AG04450 (cell line): ENCODE measurements around a stretch of chr6.

DNA sequence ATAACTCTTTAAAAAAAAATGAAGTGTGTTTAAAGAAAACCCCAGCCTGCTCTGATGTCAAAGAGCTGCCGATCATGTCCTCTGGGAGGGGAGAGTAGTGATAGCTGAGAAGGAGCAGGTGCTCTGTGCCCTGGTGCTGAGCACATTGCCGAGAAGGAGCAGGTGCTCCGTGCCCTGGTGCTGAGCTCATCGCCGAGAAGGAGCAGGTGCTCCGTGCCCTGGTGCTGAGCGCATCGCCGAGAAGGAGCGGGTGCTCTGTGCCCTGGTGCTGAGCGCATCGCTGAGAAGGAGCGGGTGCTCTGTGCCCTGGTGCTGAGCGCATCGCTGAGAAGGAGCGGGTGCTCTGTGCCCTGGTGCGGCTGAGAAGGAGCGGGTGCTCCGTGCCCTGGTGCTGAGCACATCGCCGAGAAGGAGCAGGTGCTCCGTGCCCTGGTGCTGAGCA, 30.9 kb upstream of the SLC22A1 start:
- CAGE, long polyA plus RNA = no peak
- RRBS = no CpG with 5 or more reads among the region's 22 CpGs

DNA sequence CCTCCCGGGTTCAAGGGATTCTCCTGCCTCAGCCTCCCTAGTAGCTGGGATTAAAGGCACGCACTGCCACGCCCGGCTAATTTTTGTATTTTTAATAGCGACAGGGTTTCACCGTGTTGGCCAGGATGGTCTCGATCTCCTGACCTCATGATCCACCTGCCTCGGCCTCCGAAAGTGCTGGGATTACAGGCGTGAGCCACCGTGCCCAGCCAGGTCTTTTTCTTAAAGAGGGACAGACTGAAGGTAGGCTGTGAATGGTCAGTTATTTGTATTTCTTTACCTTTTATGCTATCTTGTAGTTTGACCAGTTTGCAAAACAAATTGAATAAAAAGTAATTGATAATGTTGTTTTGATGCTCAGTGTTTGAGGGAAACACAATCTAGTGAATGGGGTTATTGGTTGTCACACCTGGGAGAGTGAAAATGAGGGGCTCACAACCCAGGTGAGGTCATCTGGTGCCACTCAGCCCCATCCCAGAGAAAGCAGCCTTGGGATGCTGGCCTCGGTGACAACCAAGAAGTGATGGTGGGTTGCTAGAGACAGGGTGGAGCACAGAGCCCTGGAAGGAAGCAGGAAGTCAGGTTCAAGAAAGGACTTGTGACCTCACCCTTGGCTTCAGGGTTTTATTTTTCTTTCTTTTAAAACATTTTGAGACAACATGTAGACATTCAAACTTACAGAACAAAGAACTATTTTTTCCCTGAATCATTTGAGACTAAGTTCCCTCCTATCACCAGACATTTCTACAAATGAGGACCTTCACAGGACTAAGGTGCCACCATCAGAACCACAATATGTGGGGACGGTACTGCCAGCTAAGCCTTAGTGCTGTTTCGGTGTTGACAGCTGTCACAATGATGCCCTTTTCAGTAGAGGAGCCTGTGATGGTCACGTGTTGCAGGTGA, 12.6 kb upstream of the SLC22A1 start:
- CAGE, long polyA plus RNA = no peak
- RRBS = no CpG with 5 or more reads among the region's 15 CpGs

GRCh38 chr6:160147039-160147716, 25.6 kb downstream of the SLC22A1 start:
- CAGE, long polyA plus RNA = no peak
- RRBS = no CpG with 5 or more reads among the region's 5 CpGs

- CAGE, long polyA plus RNA = no peak
- RRBS = no CpG with 5 or more reads among the region's 6 CpGs
These were observed 39.3 kb downstream of the SLC22A1 start for GRCh38 chr6:160160888-160161327.

DNA sequence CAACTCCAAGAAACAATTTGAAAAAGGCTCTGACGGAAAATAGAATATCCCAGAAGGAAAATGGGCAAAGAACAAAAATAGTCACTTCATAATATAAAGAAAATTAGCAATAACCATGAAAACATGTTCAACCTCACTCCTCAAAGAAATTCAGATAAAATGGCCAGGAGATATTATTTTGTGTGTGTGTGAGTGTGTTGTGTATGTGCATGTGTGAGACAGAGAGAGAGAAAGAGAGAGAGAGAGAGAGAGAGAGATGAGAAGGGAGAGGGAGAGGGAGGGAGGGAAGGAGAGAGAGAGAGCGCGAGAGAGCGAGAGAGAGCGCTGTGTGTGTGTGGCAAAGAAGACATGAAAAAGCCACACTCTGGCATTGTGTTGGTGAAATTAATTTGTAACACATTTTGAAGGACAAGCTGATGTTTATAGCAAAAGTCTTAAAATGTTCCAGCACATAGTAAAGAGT, 56.5 kb downstream of the SLC22A1 start:
- CAGE, long polyA plus RNA = no peak
- RRBS = no CpG with 5 or more reads among the region's 5 CpGs

DNA sequence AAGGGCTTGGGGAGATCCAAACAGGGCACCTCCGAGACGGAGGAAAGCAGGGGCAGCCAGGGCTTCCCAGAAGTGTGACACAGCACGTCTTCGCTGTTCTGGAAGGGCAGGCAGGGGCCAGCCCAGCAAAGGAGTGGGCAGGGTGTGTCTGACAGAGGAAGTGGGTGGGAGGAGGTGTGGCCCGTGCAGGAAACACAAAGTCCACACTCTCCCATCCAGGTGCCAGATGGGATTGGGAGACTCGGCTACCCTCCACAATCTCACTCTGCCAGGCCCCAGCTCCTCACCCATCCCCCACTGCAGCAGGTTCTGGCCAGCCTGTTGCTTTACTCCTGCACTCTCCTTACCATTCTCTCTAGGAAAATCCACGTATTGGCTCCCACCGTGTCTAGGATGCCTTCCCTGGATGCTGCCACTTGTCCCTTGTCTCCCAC, 41.8 kb upstream of the SLC22A2 start:
- CAGE, long polyA plus RNA = no peak
- RRBS = no CpG with 5 or more reads among the region's 8 CpGs

DNA sequence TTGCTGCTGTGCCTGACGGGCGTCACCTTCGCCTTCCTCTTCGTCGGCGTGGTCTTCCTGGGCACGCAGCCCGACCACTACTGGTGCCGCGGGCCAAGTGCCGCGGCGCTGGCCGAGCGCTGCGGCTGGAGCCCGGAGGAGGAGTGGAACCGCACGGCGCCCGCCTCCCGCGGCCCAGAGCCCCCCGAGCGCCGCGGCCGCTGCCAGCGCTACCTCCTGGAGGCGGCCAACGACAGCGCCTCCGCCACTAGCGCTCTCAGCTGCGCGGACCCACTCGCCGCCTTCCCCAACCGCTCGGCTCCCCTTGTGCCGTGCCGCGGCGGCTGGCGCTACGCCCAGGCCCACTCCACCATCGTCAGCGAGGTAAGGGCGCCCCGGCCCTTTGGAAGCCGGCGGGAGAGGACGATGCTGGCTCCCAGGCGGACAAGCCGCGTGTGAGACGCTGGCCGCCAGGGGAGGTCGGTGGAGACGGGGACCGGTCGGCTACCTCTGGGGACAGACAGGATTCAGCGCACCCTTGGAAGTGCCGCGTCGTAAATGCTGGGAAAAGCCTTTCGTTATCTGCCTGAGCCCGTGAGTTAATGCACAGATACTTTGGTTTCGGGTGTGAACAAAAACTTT, 418 bp downstream of the SLC22A3 start:
- CAGE, long polyA plus RNA = no peak
- RRBS = 3% methylated on average over 8 of the region's 69 CpGs

- CAGE, long polyA plus RNA = no peak
- RRBS = no CpG with 5 or more reads among the region's 4 CpGs
These were observed 97.5 kb downstream of the SLC22A3 start for GRCh38 chr6:160445617-160446206.

DNA sequence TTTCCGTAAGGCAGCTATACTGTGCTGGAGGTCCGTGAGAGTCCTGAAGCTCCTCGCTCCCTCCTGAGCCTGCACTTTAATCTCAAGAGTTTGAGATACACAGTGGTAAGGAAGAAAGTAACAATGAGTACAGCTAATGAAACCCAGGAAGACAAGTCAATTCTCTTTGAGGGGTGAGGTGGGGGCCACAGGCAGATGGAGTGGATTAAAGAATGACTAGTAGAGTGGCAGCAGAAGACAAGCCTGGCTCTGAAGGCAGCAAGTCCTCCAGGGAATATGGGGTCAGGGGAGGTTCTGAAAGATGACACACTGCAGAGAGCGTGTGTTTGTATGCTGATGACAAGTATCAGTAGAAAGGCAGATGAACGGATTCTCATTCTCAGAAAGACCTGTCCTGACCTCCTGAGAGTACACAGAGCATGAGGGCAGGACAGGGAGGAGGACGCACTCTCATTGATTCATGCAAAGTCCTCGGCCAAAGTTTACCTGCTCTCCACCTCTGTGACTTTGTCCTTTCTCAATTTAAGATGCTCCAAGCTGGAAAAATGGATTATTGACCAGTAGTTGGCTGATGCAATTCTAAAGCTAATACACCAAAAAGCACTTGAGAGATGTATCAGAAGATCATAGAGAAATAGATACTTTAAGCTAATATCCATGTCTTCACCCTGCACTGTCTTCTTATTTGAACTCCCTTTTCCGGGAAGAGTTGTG, 156.7 kb downstream of the LPA start:
- CAGE, long polyA plus RNA = no peak
- RRBS = no CpG with 5 or more reads among the region's 8 CpGs

DNA sequence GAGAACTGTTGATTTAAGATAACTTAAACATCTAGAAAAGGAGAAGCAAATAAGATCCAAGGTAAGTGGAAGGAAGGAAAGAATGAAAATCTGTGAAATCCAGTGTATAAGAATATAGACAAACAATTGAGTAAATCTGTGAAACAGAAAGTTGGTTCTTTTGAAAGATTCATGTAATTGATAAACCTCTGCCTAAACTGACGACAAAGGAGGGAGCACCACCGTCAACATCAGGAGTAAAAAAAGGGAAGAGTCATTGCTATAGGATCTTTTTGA, 24.7 kb downstream of the PLG start:
- CAGE, long polyA plus RNA = no peak
- RRBS = no CpG with 5 or more reads among the region's 2 CpGs

- CAGE, long polyA plus RNA = no peak
- RRBS = no CpG with 5 or more reads among the region's 6 CpGs
These were observed 36.7 kb downstream of the PLG start for GRCh38 chr6:160738591-160739351.

DNA sequence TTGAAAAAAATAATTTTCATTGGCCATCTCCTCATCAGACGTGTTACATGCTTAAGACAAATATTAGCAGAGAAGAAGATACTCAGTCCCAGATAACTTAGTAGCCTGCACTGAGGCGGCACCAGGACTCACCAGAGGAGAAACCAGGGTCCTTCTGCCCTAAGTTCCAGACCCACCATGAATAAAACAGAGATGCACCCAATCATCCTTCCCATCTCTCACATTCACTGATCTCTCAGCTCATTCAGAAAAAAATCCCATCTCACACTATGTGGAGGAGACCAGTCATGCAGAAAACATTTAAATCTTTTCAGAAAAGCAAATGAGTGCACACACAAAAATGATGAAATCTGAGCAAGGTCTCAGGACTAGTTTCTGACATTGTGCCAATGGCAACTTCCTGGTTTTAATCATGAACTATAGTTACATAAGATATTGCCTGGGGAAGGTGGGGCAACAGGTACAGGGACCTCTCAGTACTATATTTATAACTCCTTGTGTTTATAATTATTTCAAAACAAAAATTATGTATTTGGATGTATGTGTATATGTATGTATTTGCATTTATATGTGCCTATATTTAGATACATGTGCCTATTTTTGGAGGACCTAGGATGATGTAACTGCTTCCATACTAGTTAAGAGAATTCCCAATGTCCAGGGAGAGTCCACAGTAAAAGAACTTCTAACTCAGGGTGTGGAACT, 71.8 kb upstream of the MAP3K4 start:
- CAGE, long polyA plus RNA = no peak
- RRBS = no CpG with 5 or more reads among the region's 2 CpGs

- CAGE, long polyA plus RNA = no peak
- RRBS = no CpG with 5 or more reads among the region's 5 CpGs
These were observed 42.6 kb downstream of the MAP3K4 start for GRCh38 chr6:161034141-161034640.

GRCh38 chr6:161068978-161070053, 77.7 kb downstream of the MAP3K4 start:
- CAGE, long polyA plus RNA = no peak
- RRBS = no CpG with 5 or more reads among the region's 16 CpGs

GRCh38 chr6:161098162-161098544, 106.6 kb downstream of the MAP3K4 start:
- CAGE, long polyA plus RNA = no peak
- RRBS = no CpG with 5 or more reads among the region's 11 CpGs

DNA sequence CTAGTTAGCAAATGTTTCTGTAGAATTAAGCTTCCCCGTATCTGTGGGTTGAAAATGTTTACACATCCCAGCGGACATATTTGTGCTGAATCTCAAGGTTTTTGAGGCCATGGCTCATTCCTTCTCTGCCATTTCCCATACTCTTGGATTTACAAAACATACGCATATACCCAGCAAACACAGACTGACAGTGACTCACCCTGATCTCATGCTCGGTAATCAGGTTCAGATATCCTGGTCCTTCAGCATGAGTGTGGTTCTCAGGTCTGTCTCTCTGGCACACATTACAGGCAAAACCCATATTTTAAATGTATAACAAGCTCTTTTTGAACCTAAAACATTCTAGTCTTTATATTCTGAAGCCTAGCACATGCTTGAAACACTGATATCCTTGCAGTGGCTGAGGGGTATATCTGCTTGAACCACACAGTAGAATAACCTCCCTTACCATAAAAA, 58.6 kb downstream of the AGPAT4 start:
- CAGE, long polyA plus RNA = no peak
- RRBS = no CpG with 5 or more reads among the region's 4 CpGs

DNA sequence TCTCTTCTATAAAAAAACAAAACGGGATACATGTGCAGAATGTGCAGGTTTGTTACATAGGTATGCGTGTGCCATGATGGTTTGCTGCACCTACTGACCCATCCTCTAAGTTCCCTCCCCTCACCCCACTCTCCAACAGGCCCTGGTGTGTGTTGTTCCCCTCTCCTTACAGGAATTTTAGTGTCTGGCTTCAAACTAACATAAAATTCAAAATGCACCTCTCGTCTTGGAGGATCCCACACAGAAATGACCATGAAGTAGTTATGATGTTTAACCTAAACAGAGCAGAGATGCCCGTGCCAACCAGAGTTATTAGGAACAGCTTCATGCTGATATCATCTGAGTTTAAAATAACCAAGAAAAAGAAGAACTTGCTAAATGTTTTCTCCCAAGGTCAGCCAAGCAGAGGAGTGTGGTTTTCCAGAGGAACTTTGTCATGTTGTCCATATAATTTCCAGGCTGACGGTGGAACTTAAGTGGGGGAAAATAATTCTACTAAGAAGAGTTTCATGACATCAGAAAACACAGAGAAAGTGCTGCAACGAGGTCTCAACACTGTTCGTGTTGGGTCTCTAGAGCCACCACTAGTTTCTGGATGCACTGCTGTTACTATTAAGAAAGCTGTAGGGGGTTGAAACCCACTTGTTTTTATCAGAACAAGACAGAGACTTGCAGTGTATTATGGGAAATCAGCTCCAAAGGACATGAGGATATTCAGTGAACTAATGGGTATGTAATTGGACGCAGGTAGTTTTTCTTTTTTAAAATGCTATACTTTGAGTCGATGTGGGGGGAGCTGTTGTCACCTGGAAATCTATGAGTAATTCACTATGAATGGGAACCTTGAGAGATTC, 5.3 kb downstream of the AGPAT4 start:
- CAGE, long polyA plus RNA = no peak
- RRBS = no CpG with 5 or more reads among the region's 9 CpGs

GRCh38 chr6:162119222-162119783, 608.3 kb downstream of the PRKN start:
- CAGE, long polyA plus RNA = no peak
- RRBS = no CpG with 5 or more reads among the region's 6 CpGs

- CAGE, long polyA plus RNA = no peak
- RRBS = no CpG with 5 or more reads among the region's 5 CpGs
These were observed 587.2 kb downstream of the PRKN start for GRCh38 chr6:162140342-162140794.

DNA sequence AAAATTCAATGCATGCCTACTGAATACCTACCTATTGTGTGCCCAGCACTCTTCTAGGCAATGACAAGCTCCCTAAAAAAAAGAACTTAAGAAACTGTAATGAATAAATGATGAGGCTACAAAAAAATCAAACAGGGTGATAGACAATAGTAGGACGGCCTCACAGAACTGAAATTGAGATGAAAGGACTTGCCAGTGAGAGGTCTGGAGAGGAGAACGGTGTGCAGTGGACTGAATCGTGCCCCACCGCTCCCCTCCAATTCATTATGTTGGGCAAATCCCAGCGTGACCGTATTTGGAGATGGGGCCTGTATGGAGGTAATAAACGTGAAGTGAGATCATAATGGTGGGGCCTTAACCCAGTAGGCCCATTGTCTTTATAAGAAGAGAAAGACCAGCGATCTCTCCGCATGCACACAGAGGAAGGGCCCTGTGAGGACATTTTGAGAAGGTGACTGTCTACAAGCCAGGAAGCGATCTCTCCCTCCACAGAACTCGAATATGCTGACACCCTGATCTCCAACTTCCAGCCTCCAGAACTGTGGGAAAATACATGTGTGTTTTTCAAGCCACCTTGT, 326.2 kb downstream of the PACRG start:
- CAGE, long polyA plus RNA = no peak
- RRBS = no CpG with 5 or more reads among the region's 11 CpGs